Hair follicular keratinocyte (primary cell): ENCODE measurements around the genes MAST2, TSPAN1 and DMBX1.

DNA sequence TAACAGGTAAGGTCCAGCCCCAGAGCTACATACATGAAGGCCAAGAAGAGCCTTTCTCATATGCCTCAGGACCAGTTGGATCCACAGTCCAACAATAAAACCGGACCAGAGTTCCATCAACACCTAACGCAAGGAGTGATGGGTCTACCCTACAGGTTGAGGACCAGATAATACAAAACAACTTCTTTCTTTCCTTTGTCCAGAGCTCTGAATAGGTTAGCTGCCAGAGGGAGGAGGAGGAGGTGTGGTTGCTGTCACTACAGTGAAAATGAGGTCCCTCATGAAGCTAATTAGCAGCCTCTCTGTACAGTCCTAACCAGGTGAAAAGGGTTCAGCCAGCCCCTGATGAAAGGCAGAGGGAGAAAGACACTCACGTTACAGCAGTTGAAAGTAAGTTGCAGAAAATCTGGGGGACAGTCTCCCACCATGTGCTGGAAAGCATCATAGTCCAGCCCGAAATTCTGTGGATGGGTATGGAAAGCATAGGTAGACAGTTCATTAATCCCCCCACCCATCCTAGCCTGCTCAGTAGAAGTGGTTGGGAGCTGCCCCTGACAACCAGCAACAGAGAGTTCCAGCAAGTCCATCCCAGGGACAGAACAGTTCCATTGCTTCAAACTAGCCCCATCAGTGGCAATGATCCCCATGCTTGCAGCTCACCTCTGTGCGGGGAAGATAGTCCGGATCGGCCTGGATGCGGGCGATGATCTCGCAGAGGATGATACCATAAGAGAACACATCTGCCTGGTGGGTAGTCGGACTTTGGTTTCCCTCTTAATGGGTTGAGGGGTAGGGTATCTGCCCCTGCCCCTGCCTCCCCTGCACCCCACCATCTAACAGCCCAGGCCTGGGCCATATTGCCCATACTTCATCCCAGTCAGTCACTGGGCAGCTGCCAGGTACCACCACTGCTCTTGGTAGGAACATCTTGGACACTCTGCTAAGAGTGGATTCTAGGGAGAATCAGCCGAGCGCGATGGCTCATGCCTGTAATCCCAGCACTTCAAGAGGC is 6.7 kb downstream of the TOE1 start:
- RAMPAGE, long total RNA: no peak

DNA sequence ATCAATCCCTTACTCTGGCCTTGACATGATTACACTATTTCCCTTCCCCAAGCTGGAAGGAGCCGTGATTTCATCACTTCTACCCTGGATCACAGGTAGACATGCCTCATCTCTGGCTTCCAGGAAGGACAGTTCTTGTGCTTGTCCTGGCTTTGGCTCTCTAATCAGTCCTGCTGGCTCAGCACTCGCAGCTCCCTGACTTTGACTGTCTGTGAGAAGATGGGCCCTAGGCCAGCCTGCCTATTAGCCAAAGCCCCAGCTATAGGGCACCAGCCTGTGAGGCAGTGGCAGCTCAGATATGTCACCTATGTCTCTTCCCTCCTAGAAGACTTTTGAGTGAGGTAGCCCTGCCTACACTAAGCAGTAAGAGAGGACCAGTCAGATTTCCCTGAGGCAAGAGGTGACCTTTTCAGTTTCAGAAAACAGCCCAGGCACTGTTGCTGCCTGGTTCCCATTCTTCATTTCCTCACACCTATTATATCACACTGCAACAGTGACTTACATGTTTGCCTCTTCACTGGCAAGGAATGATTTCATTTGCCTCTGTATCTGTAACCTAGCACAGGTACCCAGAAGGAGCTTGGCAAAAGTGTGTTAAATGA is 9.3 kb downstream of the TOE1 start:
- RAMPAGE, long total RNA: no peak

- RAMPAGE, long total RNA: no peak
These were observed 6.8 kb downstream of the AKR1A1 start for GRCh38 chr1:45557448-45557884.

- RAMPAGE, long total RNA: no peak
These were observed 20.1 kb upstream of the CCDC17 start for GRCh38 chr1:45643766-45644481.

DNA sequence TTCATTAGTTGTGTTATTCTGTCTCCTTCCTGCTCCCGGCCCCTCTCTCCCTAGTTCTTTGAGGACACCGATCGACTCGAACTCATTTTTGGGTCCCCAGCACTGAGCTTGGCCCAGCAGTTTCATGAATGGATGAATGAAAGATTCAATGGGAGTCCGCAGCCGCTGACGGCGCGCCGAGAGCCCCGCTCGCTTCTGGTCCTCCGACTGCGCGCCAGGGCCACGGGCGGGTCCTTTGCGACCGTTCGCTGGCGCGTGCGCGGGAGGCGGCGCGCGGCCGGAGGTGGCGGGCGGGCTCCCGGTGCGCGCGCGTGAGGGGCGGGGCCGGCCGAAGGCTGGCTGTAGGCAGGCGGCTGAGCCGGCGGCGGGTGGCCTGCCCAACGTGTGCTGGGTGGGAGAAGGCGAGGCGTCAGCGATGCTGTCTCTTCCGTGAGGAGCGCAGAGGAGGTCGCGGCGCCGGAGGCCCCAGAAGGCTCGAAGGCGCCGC is at the start of gene MAST2:
Gene MAST2, plus strand, starts transcription at position 342 of the 487 bp plus-strand sequence.
- RAMPAGE, long total RNA: no peak

- RAMPAGE, long total RNA: no peak
These were observed 1.2 kb downstream of the MAST2 start for GRCh38 chr1:45804637-45805060.

DNA sequence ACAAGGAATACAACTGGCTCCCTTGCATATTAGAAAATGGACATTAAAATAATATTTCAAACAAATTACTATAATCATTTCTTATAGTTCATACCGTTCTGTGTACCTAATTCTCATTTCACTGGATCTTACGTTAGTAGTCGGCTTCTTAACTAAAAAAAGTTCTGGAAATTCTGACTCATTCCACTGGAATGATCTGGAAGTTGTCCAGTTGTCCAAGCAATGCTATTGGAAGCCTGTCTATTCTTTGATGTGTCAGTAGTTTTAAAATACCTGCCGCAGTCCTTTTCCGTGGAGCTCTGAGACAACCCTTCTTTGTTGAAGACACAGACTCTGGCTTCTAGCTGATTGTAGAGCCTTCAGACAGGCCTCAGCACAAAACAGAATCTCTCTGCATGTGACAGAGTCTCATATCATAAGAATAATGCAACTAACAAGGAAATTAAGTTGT is 89.0 kb downstream of the MAST2 start:
- RAMPAGE, long total RNA: no peak

DNA sequence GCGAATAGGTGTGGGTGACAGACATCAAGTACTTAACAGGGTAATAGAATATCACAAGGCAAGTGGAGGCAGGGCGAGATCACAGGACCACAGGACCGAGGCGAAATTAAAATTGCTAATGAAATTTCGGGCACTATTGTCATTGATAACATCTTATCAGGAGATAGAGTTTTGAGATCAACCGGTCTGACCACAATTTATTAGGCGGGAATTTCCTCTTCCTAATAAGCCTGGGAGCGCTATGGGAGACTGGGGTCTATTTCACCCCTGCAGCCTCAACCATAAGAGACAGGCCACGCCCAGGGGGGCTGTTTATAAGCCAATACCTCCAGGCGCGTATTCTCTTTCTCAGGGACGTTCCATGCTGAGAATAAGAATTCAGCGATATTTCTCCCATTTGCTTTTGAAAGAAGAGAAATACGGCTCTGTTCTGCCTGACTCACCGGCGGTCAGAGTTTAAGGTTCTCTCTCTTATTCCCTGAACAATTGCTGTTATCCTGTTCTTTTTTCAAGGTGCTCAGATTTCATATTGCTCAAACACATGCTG is 123.8 kb downstream of the MAST2 start:
- RAMPAGE, long total RNA: no peak

DNA sequence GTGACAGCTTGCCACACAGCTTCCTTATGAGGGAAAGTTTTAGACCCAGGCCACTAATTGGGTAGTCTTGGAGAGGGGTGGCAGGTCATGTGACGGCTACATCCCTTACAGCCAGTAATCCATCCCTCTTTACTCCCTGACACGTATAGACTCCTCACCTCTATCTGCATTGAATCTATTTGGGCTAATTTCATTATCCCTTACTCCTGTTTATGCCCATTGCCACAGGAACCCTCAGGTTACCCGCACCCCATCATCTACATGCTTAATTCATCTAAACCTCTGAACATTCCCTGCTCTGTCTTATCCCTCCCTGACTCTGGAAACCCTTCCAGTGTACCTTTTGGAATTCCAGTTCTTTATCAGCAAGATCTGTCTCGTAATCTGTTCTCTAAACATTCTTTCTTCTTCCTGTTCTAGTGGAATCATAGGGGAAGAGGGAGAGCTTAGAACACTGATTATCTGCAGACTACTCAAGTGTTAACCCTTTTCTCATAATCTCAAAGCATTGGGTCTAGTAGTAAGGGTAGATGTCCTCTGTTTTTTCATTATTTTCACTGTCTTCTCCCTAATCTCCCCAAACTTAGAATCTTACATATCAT is 159.9 kb downstream of the PIK3R3 start:
- RAMPAGE, long total RNA: no peak

DNA sequence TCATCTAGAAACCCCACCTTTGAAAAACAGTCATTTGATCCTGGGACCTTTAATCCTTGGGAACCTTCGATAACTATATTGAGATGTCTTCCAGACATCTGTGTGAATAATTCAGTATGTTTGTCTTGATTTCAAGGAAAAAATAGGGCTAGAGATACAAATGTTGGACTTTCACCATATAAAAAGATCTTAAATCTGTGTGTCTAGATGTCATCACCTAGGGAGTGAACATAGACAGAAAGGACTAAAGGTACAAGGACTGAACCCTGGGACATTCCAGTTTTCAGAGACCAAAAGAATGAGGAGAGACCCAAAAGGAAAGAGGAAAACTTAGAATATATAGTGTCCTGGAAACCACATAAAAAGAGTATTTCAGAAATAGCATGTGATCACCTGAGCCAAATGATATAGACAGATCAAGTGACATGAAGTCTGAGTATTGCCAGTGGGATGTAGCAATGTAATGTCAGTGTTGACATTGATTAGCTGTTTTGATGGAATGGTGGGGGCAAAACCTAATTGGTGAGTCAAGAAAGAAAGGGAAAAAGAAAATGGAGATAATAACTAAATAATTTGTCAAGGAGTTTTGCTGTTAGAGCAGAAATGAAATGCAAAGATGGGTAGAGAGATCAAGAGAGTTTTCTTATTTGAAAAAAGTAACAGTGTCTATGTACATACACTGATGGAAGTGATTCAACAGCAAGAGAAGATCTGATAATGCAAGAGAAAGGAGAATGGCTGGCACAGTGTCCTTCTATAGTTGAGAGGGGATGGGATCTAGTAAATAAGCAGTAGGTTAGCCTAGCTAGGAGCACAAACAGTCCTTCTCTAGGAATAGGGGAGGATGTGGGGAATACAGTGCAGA is 158.8 kb downstream of the PIK3R3 start:
- RAMPAGE, long total RNA: no peak

- RAMPAGE, long total RNA: no peak
These were observed 38.8 kb downstream of the PIK3R3 start for GRCh38 chr1:46093678-46093923.

DNA sequence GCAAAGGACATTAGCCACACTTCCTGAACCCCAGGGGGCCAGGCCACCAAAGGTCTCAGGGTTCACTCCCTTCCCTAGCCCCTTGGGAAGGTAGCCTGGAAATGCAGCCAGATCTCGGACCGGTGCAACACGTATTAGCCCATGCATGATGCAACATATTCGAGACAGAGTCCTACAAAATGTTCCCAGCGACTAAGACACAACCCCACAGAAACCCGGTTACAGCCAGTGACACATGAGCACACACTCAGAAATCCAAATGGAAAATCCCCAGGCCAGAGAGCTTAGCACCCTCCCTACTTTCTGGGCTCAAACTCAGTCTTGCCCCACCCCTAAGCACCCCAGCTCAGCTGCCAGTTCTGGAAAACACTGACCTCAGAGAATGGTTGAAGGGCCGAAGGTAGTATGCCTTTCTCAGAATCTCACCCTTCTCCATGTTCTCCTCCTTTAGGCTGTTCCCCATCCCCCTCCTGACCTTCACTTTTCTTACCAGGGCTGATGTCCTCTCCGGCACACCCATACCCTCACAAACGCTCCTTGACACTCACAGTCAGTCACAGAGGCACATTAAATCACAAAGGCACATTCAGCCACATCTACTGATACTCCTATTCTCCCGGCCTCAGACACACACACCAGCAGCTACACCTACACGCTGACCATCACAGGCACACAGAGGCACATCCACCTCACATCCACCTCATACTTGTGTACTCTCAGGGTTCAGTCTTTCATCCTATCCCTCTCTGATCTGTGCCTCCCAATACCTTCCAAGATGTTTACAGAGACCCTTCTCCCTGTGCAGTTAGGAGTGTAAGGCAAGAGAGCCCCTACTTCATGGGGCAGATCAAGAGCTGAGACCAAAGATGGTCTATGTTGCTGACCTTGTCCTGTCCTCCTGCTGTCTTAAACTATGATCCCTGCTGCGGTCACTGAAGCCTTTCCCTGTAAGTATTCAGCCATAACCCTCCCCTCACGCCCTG is at the start of gene TSPAN1:
Gene TSPAN1, plus strand, starts transcription at position 625 of the 983 bp plus-strand sequence.
- RAMPAGE, long total RNA: no peak

DNA sequence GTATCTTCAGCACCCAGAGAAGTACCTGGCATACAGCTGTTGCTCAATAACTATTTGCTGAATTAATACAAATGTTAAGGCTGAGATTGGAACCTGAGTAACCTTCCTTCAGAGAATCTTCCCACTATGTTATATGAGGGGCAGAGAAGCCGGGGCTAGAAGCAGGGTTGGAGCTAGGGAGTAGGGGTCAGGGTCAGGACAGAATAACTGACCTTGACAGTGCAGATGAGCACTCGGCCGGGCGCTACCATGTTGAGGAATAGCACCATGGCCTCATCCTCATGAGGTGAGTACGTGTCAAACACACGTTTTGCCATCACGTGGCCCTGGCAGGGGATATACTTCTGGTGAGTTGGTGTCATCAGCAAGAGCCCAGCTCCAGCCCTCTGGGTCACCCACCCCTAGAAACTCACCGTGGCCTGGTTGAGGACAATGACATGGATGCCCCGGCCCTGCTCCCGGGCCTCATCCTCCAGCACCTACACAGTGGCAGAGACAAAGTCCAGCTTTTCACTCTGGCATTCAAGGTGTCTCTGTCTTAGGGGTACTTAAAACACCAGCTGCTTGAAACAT is 2.5 kb downstream of the POMGNT1 start:
- RAMPAGE, long total RNA: no peak

DNA sequence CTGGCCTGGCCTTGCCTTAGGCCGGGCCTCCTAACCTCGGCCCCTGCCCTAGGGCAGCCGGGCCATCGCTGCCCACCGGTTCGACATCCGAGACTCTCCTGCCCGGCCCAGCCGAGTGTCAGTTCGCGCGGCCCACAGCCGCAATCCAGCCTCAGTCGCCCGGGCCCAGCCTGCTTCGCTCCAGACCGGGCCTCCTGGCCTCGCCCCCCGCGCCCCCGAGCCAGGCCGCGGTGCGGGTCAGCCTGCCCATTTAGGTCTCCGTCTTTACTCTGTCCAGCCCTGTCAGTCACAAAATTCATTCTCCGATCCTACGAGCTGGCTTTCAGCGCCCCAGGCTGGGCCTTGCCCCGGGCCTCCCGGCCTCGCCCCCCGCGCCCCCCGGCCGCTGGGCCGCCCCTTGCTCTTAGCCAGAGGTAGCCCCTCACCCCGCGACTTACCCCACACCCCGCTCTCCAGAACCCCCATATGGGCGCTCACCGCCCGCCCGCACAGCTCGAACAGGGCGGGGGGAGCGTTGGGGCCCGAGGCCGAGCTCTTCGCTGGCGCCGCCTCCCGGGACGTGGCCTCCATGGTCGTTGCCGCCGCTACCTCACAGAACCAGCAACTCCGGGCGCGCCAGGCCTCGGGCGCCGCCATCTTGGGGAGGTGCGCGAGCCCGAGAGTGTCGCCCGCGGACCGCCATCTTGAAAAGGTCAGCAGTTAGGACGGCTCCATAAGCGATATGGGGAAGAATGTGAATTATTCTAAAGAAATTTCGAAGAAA is 548 bp downstream of the LRRC41 start:
- RAMPAGE, long total RNA: no peak

GRCh38 chr1:46349519-46349958 is 8.9 kb downstream of the NSUN4 start:
- RAMPAGE, long total RNA: no peak

- RAMPAGE, long total RNA: no peak
These were observed 21.0 kb downstream of the NSUN4 start for GRCh38 chr1:46361493-46362113.

DNA sequence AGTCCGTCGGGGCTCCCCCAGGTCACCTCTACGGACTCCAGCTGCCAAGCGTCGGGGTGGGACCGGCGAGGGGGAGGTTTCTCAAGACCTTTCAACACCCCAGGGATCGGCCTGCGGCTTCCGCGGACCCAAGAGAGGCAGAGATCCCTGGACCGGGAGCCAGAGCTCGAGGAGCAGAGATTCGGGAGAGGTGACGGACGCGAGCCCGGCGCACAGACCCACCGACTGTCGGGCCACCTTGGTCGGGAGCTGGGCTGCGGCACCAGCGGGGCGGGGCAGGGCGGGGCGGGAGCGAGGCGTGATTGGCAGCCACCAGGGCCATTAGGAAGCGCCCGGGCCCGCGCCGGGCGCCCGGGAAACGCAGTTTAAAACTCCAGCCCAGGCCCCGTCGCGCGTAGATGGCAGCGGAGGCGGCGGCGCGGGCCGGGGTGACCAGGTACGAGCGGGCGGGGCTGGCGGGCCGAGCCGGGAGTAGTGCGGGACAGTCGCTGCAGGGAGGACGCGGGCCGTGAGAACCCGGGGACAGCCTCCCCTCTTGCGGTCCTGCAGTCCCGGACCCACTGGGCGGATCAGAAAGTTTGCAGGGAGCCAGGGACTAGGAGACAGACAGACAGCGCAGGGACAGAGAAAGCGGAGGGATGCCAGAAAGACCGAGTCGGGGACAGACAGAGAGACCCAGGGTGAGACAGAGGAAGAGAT is at the start of gene DMBX1:
Gene DMBX1, plus strand, starts transcription at position 395 of the 699 bp plus-strand sequence.
- RAMPAGE, long total RNA: no peak

DNA sequence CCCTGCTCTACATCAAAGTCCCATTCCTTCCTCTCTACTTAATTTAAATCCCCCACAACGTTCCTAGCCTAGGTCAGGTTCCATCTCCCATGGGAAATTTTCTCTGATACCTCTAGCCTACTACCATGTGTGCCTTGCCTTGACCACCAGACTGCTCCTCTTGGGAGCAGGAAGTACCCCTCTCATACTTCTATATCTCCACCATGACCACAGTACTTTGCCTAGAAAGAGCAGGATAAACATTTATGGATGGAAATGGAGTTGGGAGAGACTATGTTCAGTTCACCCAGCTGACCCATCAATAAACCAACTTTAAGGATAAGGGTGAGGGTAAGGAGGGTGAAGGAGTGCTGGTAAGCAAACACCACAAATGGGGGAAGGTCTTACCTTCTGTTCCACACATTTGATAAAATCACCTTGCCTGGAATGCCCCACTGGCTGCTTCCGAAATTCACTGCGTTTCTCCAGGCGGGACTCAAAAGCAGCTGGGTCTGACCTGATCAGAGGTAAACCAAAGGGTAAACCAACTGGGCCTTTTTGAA is 3.2 kb downstream of the ATPAF1 start:
- RAMPAGE, long total RNA: no peak

DNA sequence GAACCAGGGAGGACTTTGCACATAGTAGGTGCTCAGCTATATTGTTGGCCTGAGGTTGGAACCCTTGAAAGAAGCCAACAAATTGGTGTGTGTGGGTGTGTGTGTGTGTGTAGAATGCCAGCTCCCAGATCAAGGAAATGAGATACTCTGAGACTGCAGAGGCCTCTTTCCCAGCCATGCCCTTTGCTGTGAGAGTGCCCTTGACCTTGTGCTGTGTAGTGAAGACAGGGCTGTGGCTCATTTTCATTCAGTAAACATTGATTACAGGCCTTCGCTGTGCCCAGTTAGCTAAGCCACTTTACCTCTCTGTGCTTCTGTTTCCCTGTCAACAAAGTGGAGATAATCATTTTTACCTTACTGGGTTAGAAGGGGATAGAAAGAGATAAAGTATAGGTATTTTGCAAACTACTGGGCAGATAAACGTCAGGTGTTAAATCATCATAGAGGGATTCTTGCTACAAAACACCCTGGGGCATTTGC is 3.3 kb downstream of the CYP4B1 start:
- RAMPAGE, long total RNA: no peak

- RAMPAGE, long total RNA: no peak
These were observed 9.8 kb upstream of the STIL start for GRCh38 chr1:47323593-47324277.